SK-MEL-5 (cell line): ENCODE measurements around a stretch of chr13.

DNA sequence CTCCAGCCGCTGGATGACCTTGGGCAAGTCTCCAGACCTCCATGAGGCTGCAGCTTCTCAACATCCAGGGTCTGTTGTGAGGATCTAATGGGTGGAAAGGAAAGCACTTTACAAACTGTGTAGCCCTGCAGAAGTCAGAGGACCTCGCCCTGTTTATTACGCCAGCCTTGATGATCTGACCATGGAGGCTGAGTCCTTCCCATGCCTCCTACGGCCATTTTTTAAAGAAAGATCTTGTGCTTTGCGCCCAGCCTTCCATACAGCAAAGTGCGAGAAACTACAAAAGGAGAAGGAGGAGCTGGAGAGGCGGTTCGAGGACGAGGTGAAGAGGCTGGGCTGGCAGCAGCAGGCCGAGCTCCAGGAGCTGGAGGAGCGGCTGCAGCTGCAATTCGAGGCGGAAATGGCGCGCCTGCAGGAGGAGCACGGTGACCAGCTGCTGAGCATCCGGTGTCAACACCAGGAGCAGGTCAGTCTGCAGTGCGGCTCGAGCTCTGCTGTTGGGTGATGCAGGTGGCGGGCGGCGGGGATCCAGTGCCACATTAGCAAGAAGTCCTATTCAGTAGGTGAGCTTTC lies 115.5 kb downstream of the SLC7A1 start:
RAMPAGE:
- cytosol, long total RNA = no peak
- long total RNA = no peak
- nucleus, long total RNA = no peak

RAMPAGE:
- cytosol, long total RNA = no peak
- long total RNA = no peak
- nucleus, long total RNA = no peak
These were observed 82.2 kb downstream of the SLC7A1 start for GRCh38 chr13:29513133-29513935.

DNA sequence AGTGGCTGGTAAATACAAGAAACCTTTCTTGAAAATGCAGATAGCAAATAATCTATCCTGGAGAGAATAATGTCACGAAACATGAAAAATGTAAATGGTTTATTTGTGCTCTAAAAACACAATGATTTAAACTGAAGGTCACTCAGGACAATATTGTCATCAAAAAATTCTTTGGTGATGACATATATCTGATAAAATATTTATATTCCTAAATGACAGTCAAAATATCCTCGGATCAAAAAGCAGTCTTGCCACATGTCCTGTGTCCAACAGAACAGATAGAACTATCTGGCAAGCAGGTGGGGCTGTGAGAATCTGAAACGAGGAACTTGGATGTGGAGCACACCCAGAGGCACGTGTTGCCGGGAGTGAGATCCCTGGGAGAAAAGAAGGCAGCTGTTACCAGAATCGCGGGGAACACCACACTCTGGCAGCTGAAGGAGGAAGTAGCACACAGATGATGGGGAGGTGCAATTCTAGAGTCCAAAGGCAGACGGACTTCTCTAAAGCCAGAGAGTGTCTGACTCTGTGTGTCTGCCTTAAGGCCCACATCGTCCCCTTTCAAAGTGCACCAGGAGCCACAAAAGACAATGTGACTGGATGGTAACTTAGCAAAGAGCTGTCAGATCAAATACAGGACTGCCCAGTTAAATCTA lies 22.4 kb downstream of the SLC7A1 start:
RAMPAGE:
- cytosol, long total RNA = no peak
- long total RNA = no peak
- nucleus, long total RNA = no peak

DNA sequence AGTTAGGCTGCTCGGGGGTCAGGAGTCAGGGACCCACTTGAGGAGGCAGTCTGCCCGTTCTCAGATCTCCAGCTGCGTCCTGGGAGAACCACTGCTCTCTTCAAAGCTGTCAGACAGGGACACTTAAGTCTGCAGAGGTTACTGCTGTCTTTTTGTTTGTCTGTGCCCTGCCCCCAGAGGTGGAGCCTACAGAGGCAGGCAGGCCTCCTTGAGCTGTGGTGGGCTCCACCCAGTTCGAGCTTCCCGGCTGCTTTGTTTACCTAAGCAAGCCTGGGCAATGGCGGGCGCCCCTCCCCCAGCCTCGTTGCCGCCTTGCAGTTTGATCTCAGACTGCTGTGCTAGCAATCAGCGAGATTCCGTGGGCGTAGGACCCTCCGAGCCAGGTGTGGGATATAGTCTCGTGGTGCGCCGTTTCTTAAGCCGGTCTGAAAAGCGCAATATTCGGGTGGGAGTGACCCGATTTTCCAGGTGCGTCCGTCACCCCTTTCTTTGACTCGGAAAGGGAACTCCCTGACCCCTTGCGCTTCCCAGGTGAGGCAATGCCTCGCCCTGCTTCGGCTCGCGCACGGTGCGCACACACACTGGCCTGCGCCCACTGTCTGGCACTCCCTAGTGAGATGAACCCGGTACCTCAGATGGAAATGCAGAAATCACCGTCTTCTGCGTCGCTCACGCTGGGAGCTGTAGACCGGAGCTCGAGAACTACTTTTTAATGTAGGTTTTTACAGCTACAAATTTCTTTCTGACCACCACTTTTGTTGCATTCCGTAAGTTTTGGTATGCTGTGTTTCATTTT lies 51.7 kb upstream of the SLC7A1 start:
RAMPAGE:
- cytosol, long total RNA = no peak
- long total RNA = no peak
- nucleus, long total RNA = no peak

DNA sequence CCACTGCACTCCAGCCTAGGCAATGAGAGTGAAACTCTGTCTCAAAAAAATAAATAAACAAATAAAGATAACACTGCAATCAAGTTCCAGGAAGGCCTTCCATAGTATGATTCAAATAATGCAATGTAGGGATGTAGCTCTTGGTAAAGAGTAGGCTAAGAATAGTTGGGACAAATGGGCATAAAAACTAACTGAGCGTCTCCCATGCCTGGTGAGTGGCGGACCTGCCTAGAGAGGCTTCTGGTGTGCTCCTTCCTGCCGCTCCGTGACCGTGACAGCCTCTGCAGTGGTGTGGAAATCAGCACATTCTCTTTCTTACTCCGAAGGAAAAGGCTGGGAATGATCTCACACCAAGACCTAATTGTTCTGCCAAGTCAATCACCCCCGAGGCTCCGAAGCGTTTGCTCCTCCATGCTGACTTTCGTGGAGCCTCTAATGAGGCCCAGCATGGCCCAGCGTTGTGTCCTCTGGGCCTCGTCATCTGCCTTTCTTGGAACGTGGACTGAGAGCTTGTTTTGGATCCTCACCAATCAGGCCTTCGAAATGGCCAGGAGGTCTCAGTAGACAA lies 107.3 kb downstream of the UBL3 start:
RAMPAGE:
- cytosol, long total RNA = no peak
- long total RNA = no peak
- nucleus, long total RNA = no peak

RAMPAGE:
- cytosol, long total RNA = no peak
- long total RNA = no peak
- nucleus, long total RNA = no peak
These were observed 85.8 kb upstream of the UBL3 start for GRCh38 chr13:29936111-29936771.

DNA sequence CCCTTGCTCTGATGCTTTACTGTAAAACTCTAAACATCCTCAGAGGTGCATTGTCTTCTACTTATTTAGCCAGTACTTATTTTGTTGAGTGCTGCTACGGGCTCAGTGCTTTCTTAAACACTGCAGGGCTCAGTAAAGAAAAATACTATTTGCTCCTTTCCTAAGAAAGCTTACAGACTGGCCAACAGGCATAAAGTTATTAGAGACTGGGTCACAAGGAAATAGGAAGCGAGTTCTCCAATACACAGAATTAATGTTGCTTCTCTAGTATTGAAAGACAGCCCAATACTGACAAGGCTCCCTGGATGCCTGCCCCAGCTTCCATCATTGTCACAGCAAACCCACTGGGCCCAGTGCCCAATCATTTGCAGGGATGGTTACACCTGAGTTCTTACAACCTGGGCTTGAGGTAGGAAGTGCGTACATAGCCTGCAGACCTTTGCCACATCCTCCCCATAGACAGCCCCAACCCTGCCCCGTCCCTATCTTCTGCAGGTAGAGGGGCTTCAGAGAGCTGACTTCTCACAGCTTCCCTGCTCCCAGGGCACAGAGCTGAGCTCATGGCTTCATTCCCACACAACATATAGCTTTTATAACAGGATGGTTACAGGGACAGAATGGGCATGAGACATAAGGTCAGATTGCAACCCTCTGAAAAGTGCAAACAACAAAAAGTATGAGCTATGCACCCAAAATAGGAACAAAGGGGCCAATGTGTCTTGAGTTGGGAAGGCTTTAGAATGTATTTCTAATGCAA lies 108.0 kb upstream of the UBL3 start:
RAMPAGE:
- cytosol, long total RNA = no peak
- long total RNA = no peak
- nucleus, long total RNA = no peak

DNA sequence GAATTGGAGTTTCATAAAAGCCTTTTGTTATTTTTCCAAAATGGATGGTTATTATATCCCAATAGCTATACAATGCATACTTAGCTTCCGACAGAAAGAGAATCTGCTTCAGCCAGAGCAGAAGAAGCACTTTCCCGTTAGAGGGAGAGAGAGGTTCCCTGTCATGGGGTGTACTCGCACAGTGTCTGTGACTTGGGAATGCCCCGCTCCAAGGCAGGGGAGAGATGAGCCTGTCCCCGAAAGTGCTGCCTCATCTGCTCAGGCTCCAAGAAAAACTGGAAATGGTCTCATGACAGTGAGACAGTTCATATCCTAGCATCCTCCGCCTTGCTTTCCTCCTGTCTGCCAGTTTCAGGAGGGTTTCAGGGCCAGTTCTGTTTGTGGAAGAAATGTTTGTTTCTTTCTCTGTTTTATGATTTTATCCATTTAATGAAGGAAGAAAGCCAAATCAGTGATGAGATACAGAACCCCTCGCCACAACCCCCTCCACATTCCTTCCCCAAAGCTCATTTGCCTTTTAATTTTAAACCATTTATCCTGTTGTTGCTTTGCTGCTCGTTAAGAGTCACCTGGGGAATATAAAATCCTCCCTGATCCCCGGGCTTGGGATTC lies 144.5 kb upstream of the UBL3 start:
RAMPAGE:
- cytosol, long total RNA = no peak
- long total RNA = no peak
- nucleus, long total RNA = no peak

DNA sequence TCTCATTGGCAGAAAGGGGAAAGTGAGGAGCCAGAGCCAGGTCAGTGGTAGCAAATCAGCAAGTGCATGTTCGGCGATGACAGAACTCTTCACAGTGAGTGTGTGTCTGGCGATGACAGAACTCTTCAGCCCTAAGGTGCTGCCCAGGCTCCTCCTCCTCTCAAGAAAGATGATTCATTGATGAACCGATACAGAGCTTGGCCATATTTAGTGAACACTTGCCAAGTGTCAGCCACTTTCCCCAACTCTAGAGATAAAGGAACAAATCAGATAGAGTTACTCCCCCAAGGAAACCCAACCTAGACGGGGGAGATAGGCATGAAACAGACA lies 199.3 kb upstream of the UBL3 start:
RAMPAGE:
- cytosol, long total RNA = no peak
- long total RNA = no peak
- nucleus, long total RNA = no peak

DNA sequence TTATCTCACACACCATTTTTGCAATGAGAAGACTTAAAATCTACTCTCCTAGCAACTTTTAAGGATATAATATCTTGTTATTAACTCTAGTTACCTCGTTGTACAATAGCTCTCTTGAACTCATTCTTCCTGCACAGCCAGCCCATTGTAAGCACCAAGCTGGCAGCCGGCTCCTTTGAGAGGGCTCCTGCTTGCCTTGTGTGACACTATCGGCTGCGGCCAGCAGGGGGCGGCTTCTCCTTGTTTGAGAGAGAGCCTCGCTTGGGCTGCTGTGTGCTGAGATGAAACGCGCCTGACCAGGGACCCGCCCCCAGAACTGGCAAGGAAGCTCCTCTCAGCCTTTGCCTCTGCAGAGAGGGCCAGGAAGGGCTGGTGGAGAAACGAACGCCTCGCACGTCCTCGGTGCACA lies 174.8 kb downstream of the KATNAL1 start:
RAMPAGE:
- cytosol, long total RNA = no peak
- long total RNA = no peak
- nucleus, long total RNA = no peak

DNA sequence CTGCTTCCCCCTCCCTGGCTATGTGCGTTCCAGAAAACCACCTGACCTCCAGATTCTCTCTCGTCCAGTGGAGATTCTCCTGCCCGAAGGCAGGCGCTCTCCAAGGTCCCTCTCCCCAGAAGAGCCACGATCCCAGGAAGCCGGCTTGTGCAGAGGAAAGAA lies 153.2 kb downstream of the KATNAL1 start:
RAMPAGE:
- cytosol, long total RNA = no peak
- long total RNA = no peak
- nucleus, long total RNA = no peak

DNA sequence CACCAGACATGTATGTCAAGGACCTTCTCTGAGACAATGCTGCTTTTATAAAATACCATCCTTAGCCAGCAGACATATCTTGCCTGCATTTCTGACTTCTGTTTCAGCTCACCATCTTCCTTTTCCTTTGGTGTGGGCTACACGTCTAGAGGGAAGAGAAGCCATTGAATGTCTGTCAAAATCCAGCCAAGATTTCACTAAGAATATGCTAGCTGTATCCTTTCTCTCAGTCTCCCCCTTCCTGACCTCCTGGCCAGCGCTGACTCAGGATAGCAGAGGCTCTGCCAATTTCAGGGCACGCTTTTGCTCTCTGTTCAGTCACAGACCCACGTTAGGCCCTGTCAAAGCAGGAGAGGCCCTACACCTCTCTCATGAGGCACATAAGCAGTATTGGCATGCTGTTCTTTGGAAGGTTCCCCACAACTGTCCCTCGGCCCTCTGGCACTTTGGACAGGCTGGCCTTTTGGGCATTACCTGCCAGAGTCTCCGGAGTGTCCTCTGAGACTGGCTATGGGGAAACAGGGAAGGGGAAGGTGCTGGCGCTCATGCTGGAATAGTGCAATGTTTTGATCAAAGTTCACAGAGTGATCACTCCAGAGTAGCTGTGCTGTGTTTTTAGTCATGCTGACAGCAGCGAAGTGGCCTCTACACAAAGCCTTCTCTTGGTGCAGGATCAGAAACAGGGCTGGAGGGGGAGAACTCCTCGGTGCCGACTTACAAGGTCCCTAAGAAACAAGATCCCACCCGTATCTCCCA lies 23.7 kb upstream of the UBE2L5 start:
RAMPAGE:
- cytosol, long total RNA = no peak
- long total RNA = no peak
- nucleus, long total RNA = no peak

DNA sequence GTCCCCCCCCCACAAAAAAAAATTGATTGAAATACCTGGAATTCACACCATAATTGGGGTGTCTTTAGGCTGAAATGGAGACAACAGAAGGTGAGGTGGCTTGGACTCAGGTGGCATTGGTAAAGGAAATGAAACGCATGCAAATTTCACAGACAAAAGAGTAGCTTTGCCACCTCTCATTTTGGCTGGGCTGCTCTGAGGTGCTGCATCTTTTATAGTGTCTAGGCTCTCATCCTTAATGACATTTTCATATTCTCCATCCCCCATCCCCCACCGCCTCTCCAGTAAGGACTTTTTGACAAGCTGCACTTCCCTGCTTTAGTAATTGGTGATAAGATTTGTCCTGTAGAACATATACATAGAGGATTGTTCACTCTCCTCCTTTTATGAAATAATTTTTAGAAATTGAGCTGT lies 7.0 kb downstream of the UBE2L5 start:
RAMPAGE:
- cytosol, long total RNA = no peak
- long total RNA = no peak
- nucleus, long total RNA = no peak

DNA sequence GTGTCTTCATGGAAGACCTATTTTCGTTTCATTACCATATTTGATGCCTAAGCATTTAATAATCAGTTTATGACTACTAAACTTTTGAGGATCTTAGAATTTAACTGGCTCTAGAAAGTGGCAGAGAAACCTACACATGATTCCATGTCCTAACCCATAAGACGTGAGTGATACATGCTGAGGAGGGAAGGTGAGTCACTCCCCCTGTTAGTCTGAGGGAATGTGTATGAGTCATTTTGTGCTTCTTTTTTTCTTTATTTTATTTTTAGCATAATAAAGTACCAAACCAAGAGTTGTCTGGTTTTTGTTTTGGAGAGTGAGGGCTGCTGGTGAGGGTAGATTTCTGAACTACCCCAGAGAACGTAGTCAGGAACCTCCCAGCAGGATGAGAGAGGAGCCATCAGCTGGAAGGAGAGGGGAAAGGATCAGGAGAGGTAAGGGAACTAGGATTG lies 8.0 kb downstream of the UBE2L5 start:
RAMPAGE:
- cytosol, long total RNA = no peak
- long total RNA = no peak
- nucleus, long total RNA = no peak

RAMPAGE:
- cytosol, long total RNA = no peak
- long total RNA = no peak
- nucleus, long total RNA = no peak
These were observed 44.9 kb upstream of the USPL1 start for GRCh38 chr13:30572708-30573305.

DNA sequence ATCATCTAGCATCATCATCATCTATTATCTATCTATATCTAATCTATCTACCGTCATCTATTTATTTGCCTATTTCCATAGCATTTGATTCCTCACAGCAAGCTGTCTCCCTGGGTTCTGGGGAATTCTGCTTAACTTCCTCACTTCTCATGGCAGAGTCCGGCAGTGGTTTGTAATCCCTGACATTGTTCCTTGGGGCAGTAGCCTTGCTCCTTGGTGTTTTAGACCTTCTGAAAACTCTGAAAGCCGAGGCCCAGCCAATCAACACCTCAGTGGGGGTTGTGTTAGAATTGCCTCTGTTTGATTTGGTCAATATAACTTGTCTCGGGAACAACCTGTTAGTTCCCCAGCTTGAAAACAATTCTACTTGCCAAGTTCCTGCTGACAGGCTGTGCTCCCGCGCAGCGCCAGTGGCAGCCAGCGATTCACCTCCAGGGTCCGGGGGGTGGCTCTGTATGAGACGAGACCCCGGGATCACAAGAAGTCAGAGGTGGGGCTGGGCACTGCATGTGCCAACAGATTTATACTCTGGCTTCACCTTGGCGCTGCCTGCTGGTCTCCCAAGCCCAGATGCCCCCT lies 81.5 kb upstream of the MEDAG start:
RAMPAGE:
- cytosol, long total RNA = no peak
- long total RNA = no peak
- nucleus, long total RNA = no peak

RAMPAGE:
- cytosol, long total RNA = no peak
- long total RNA = no peak
- nucleus, long total RNA = no peak
These were observed 58.1 kb upstream of the MEDAG start for GRCh38 chr13:30847827-30848505.

RAMPAGE:
- cytosol, long total RNA = no peak
- long total RNA = no peak
- nucleus, long total RNA = no peak
These were observed 50.7 kb upstream of the MEDAG start for GRCh38 chr13:30855439-30855766.

GRCh38 chr13:30865696-30866077 lies 40.4 kb upstream of the MEDAG start:
RAMPAGE:
- cytosol, long total RNA = no peak
- long total RNA = no peak
- nucleus, long total RNA = no peak

DNA sequence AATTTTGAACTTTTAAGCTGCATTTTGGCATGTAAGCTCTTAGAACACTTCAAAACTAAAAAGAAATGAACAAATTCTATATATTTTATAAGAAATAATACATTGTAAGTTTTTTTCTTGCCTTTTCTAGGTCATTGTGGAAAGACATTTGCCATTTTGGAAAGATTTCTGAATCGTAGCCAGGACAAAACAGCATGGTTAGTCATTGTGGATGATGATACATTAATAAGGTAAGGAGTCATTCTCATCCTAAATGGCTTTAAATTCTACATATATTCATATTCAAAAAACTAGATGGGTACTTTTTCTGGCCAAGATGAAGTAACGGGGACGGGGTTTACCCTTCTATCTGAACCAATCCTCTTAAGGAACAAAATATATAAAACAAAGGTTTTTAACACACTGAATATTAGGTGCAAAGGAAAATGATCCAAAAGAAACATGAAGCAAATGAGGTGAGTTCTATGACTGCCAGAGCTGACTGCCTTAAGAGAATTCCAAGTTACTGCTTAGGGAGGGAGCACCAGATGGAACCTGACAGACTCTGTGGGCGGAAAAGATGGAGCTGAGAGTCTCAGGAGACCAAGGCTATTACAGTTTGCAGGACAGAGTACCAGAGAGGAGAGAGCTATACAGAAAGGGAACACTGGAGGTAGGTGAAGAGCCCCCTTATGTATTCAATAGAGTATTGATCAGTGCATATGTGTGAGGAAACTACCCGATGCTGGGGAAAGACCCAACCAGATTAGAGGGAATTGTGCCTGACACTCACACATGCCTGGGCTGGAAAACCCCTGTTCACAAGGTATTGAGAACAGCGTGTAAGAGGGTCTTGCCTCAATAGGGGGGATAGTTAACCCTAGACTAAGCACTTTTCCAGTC lies 87.1 kb downstream of the B3GLCT start:
RAMPAGE:
- cytosol, long total RNA = no peak
- long total RNA = no peak
- nucleus, long total RNA = no peak